ENCODE results near the genes ABCA2 and STPG3.

GRCh38 chr9:136842654-136843064, 381 bp downstream of the AJM1 start:
- PRO-cap: bidirectional peak, plus-strand start at chr9:136842955, minus-strand start at chr9:136842694

- PRO-cap: unidirectional peak, minus-strand start at chr9:136850914
Measured at GRCh38 chr9:136850826-136851839, 1.0 kb upstream of the MAMDC4 start.

GRCh38 chr9:136880222-136880664, 6.1 kb upstream of the TRAF2 start:
- PRO-cap: no peak

DNA sequence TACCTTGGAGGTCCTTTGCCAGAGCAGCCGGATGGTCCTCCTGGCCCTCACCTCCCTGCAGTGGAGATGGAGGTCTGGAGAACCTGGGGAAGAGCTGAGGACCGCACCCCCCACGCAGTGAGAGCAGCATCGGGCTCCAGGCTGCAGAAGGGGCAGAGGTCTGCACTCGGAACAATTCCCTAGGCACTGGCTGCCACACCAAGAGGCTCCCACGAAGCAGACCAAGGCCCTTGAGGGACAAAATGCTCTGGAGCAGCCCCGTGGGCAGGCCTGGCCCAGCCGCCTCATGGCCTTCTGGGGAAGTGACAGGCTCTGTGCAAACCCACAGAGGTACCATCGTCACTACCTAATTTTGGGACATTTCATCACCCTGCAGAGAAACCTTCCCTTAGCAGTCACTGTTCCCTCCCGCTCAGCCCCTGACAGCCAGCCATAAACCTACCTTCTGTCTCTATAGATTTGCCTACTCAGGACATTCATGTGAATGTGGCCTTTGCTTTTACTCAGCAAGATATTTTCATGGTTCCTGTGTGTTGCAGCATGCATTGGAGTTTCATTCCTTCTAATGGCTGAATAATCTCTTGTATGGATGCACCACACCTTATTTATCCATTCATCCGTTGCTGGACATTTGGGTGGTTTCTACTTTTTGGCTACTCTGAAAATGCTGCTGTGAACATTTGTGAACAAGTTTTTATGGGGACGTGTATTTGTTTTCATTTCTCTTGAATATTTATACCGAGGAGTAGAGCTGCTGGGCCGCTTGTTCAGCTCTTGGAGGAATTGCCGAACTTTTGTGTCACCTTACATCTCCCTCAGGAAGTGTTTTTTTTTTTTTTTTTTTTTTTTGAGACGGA, 15.8 kb downstream of the FBXW5 start:
- PRO-cap: no peak

GRCh38 chr9:137021810-137022774, 5.9 kb downstream of the ABCA2 start:
- PRO-cap: unidirectional peak, plus-strand start at chr9:137022376; unidirectional peak, plus-strand start at chr9:137022463

DNA sequence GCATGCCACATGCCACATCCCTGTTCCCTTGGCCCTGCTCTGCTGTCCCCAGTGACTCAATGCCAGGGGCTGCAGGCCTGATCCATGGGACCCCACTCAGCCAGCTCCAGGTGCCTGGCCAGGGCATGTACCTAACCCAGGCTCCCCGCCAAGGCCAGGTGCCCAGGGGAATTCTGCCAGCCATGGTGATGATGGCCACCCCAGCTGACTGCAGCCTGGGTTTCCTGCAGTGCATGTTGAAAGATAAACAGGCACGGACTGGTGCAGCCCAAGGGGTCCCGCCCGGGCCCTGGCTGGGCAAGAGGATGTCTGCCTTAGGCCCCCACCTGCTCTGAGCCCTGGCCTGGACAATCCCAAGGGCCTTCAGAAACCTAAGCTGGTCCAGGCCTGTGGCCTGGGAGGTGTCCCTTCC, 1.2 kb downstream of the ABCA2 start:
- PRO-cap: no peak

- PRO-cap: bidirectional peak, plus-strand start at chr9:137028367, minus-strand start at chr9:137028237
Measured at GRCh38 chr9:137027608-137028630, at the start of gene ABCA2. Gene ABCA2, minus strand, starts transcription at chr9:137028237.

GRCh38 chr9:137078674-137079628, 1.6 kb downstream of the UAP1L1 start:
- PRO-cap: unidirectional peak, minus-strand start at chr9:137078805; bidirectional peak, plus-strand start at chr9:137079250, minus-strand start at chr9:137079116

DNA sequence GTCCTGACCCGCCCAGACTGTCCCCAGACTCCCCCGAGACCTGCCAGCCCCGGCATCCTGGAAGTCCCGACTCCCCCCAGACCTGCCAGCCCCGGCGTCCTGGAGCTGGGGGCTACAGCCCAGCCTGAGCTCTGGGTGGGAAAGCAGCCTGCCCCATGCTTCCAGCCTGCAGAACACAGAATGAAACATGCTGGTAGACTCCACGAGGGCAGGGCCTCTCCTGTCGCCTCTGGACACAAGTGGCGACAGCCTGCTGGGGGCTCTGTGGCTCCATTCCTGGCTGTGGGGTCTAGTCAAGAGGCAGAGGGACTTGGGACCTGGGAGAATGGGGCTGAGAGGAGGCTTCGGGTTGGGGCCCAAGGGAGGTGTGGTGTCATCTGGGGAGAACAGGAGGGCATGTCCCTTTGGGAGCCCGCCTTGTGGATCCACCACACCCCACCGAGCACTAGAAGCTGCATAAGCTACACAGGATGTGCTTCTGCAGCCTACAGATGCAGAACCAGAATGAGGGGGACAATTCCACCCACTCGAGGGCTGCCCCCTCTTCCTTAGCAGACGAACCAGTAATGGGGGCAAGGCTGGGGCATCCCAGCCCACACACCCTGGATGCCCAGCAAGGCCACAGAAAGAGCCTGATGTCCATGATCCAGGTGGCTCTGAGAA, 3.9 kb upstream of the MAN1B1 start:
- PRO-cap: no peak

- PRO-cap: no peak
Measured at GRCh38 chr9:137115682-137116408, 1.3 kb upstream of the DPP7 start.

DNA sequence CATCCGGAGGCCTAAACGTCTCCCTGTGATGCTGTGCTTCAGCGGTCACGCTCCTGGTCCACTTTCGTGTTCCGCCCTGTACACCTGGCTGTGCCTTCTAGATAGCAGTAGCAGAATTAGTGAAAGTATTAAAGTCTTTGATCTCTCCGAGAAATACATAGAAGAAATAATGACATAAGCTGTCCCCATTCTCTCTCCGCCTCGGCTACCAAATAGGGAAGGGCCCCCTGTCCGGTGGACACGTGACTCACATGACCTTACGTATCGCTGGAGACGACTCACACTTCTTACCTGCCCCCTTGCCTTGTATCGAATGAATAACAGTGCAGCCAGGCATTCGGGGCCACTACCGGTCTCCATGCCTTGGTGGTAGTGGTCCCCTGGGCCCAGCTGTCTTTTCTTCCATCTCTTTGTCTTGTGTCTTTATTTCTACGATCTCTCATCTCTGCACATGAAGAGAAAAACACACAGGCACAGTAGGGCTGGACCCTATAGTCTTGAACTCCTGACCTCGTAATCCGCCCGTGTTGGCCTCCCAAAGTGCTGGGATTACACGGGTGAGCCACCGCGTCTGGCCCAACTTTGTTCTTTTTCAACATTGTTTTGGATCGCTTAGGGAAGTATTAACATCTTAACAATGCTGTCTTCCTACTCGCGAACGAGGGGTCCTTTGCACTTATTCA, 7.4 kb upstream of the DPP7 start:
- PRO-cap: no peak

- PRO-cap: unidirectional peak, minus-strand start at chr9:137194440
Measured at GRCh38 chr9:137194320-137194772, 5.9 kb downstream of the SSNA1 start.

DNA sequence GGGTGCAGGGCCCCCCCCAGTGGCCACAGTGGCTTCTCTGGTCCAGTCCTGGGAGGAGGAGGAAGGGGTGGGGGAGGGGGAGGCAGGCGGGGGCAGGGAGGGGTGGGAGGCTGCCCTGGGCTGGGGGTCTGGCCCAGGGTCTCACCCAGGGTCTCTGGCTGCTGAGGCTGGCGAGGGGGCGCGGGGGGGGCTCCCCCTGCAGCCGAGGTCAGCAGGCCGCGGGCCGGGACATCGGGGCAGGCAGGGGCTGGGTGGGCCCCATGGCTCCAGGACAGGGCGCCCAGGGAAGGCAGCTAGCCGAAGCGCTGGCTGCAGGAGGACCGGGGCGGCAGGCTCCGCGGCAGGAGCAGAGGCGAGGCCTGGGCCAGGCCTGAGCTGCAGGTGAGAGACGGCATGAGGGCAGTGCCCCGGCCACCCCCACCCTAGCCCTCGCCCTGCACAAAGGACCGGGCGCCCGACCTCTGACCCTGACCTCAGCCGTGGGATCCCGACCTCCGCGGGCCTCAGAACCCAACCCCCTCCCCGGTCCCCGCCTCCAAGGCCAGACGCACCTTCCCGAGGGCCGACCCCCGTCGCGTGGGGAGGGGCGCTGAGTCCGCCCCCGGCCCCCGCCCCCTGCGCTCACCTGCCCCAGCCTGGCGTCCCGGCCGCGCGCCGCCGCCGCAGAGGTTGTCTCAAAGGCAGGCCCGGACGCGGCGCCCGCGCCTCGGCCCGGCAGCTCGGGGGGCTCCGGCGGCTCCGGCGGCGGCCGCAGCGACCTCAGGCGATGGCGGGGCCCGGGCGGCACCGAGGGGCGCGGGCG, 475 bp downstream of the RNF208 start:
- PRO-cap: bidirectional peak, plus-strand start at position 677 of the sequence, minus-strand start at position 662 of the sequence

DNA sequence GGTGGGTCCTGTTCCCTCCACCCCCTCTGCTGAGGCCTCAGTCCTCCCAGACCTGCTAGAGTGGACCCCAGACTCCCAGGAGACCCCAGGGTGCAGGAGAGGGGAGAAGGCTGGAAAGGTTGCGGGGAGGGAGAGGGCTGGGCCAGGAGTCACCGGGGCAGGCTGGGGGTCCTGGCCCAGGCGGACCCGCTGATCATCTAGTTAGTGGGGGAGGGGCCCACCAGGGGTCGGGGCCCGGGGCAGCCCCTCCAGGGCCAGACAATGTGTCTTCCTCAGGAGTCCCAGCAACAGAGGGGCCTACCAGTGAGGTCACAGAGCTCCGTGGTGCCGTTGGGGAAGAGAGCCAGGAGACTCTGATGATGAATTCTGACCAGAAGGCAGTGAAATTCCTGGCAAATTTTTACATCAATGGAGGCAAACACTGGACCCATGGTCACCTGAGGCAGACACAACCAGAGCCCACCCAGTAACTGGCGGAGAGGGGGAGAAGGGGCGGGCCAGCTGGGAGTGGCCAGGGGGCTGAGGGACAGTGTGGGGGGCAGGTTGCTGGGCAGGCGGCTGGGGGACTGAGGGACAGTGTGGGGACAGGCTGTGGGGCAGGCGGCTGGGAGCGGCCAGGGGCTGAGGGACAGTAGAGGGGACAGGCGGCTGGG, at the start of gene STPG3:
TSS of gene STPG3 (plus strand) at position 356 of the 653 bp plus-strand sequence.
- PRO-cap: no peak

DNA sequence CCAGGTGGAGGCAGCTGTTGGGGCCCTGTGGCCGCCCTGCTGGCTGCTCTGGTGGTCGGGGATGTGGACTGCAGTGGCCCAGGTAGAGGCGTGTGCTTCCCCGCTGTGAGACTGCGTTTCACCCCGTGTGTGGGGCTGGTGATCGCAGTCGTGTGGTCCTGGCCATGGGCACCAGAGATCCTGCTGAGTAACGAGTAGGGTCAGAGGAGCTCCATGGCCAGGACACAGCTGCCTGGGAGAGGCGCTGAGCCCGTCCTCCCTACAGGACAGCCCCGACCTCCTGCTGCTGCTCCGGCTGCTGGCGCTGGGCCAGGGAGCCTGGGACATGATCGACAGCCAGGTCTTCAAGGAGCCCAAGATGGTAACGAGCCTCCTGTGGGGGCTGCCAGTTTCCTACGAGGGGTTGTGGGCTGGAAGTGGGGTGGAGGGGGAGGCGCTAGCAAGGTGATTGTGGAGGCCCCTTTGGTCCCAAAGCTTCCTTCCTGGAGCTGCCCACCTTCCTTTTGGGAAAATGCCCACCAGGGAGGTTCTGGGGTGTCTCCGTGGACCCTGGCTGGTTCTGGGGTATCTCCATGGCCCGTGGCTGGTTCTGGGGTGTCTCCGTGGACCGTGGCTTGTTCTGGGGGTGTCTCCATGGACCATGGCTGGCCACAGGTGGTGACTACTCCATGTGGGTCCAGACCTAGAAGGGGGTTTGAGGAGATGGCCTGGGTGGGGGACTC, 11.1 kb downstream of the NELFB start:
- PRO-cap: no peak

DNA sequence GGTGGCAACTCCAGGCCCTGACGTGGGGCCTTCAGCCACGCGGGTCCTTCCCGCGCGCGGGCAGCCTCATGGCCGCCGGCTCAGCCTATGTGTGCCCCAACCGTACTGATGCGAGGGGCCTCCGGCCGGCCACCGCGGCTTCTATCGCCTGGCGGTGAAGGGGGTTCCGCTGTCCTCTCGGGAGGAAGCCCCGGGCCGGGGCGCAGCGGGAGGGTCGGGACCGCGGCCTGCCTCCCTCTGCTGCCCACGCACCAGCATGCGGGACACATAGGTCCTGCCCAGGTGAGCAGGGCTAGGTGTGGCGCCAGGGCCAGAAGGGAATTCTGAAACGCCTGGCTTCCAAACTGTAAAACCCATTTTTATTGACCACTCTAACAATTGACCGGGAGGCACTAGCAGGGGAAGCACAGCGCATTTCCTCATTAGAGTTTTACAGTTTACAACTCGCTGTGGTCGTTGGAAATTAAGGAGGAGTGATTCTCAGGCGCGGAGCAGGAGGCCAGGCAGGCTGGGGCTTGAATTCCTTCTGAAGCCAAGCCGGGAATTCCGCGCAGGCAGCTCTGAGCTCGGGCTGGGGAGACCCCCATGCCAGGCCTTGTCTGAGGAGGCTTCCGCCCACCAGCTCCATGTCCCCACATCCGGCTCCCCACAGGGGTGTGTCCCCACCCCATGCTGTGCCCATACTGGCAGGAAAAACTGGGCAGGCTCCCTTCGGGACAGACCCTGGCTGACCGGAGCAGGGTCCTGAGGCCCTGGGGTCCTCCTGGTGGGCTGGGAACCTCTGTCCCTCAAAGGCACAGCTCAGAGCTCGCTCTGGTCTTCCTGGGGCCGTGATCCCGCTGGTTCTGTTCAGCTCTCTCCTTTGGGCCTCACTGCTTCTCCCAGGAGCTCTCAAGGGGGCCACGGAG, 982 bp upstream of the NRARP start:
- PRO-cap: bidirectional peak, plus-strand start at position 483 of the sequence, minus-strand start at position 325 of the sequence

GRCh38 chr9:137316049-137317098, 14.3 kb upstream of the NRARP start:
- PRO-cap: bidirectional peak, plus-strand start at chr9:137316311, minus-strand start at chr9:137316183

- PRO-cap: unidirectional peak, minus-strand start at chr9:137446670
Measured at GRCh38 chr9:137446566-137447674, 5.8 kb upstream of the ENTPD8 start.

GRCh38 chr9:137450597-137451194, 8.4 kb downstream of the NSMF start:
- PRO-cap: no peak

- PRO-cap: no peak
Measured at GRCh38 chr9:137455902-137456962, 2.9 kb downstream of the NSMF start.